ENCODE results near the genes ZXDB and AR.

GRCh38 chrX:56800591-56801204, 71.7 kb downstream of the NBDY start:
- PRO-cap: no peak
- RAMPAGE, long total RNA: no peak
- RRBS: no CpG with 5 or more reads among the region's 8 CpGs

DNA sequence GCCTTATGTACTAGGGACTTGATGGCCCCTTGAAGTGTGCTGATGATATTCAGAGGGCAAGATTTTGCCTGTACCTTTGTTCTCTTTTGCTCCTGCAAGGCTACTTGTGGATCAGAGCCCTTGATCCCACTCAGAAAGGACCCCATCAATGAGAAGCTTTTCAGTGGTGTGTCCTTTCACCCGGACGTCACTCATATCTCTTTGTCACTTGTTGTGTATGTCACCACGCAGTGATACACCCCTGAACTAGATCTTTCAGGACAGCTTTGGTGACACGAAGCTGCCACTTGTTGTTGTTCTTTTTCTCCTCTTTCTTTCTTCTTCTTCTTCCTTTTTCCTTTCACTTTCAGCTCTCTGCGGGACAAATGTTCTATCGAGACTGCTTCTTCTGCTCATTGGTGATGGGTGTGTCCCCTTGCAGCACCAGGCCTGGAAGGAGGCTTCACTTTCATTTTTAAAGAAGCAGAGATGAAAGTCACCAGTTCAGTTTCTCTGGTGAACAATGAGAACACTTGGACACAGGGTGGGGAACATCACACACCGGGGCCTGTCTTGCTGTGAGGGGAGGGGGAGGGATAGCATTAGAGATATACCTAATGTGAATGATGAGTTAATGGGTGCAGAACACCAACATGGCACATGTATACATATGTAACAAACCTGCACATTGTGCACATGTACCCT, 83.6 kb downstream of the NBDY start:
- PRO-cap: no peak
- RAMPAGE, long total RNA: no peak
- RRBS: 31% methylated on average over 2 of the region's 7 CpGs

DNA sequence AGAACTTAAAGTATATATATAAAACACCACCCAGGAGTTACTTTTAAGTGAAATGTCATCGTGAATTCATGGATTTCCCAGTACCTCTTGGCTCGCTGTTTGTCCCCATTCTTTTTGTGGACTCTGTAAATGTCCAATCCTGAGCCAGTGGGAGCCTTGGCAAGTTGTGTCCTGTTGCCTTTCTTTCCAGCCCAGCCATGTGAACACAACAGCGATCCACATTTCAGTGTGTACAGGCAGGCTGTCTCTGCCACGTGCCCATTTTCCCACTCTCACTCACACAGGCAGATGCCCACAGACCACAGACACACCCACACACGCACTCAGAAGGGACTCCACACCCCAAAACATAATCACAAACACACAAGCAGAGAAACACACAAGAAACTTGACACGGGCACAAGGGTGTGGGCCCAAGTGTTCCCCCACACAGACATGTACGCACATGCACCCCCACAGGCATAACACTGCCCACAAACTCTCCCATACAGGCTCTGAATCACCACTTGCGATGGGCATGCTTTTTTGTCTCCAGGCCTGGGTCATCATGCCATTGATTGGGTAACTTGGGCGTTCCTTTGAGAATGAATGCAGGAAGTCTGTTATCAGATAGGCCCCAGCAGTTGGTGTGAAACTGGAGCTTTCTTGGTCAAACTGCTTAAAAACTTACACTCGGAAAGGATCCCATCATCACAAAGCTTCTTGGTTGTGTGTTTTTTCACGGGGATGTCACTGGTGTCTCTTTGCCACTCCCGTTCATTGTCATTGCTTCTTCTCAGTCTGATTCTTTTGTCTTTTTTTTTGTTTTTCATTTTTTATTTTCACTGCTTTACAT, 84.3 kb downstream of the NBDY start:
- PRO-cap: no peak
- RAMPAGE, long total RNA: no peak
- RRBS: no CpG with 5 or more reads among the region's 12 CpGs

DNA sequence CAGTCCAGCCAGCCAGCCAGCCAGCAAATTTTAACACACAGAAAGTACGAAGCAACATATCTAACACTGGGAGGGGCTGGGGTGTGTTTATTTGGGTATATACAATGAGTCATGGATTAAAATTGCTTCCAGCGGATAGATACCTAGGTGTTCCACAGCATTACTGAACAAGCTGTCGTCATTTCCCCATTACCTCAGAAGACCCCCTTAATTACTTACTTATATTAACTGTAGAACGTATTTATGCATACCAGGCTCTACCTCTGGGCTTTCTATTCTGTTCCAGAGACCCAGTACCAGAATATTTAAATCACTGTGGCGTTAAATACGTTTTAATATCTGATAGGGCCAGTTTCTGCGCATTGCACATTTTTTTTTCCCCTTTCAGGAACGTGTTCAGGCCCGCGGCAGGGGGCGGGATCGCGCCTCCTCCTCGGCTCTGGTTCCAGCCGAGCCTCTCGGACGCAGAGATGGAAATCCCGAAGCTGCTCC, at the start of gene ZXDB:
ZXDB (plus strand) TSS at position 433 of the 492 bp plus-strand sequence.
- PRO-cap: no peak
- RAMPAGE, long total RNA: no peak
- RRBS: no CpG with 5 or more reads among the region's 18 CpGs

DNA sequence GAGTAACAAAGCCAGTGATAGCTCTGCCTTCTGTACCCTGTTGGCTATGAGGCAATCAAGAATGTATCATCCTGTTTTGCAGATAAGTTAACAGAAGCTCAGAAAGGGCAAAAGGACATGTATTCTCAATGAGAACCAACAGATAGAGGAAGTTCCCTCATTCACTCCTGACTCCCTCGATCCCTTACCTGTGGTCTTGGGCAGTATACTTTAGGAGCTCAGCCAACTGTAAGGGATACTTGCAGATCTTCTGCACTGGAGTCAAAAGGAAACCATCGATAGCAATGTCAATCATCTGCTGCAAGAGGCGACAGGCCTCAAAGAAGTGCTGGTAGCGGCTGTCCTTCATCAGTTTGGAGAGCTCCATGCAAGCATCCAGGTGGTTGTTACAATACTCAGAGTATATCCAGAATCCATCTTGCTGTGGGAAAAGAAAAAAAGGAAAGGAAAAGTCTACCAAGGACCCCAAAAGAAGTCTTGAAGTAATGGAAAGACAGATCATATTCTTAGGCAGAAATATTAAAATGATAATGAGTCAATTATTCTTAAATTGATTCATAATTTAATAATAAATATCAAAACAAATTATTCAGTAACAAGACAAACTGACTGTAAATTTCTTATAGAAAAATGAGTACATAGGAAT, 106.7 kb downstream of the ARHGEF9 start:
- PRO-cap: no peak
- RAMPAGE, long total RNA: no peak
- RRBS: no CpG with 5 or more reads among the region's 4 CpGs

- PRO-cap: no peak
- RAMPAGE, long total RNA: no peak
- RRBS: no CpG with 5 or more reads among the region's 6 CpGs
Observed at GRCh38 chrX:66013502-66014049, 26.3 kb downstream of the VSIG4 start.

- PRO-cap: no peak
- RAMPAGE, long total RNA: no peak
- RRBS: no CpG with 5 or more reads among the region's 3 CpGs
Observed at GRCh38 chrX:66633425-66633882, 5.4 kb downstream of the EDA2R start.

- PRO-cap: no peak
- RAMPAGE, long total RNA: no peak
- RRBS: 22% methylated on average over 22 of the region's 63 CpGs
Observed at GRCh38 chrX:67543571-67544715, at the start of gene AR. Gene AR, plus strand, starts transcription at chrX:67544021.

- PRO-cap: no peak
- RAMPAGE, long total RNA: no peak
- RRBS: no CpG with 5 or more reads among the region's 4 CpGs
Observed at GRCh38 chrX:67780558-67781364, 236.9 kb downstream of the AR start.

DNA sequence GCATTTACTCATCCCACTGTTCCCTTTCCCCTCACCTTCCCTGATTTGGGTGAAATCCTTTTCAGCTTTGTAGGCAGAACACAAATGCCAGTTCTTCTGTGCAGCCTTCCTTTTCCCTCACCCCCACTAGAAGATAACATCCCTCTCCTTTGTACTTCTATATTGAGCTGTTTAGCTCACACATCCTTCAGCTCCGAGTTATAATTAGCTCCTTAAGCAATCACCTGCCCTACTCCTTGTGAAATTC, 240.9 kb downstream of the AR start:
- PRO-cap: no peak
- RAMPAGE, long total RNA: no peak
- RRBS: no CpG with 5 or more reads among the region's 1 CpG

DNA sequence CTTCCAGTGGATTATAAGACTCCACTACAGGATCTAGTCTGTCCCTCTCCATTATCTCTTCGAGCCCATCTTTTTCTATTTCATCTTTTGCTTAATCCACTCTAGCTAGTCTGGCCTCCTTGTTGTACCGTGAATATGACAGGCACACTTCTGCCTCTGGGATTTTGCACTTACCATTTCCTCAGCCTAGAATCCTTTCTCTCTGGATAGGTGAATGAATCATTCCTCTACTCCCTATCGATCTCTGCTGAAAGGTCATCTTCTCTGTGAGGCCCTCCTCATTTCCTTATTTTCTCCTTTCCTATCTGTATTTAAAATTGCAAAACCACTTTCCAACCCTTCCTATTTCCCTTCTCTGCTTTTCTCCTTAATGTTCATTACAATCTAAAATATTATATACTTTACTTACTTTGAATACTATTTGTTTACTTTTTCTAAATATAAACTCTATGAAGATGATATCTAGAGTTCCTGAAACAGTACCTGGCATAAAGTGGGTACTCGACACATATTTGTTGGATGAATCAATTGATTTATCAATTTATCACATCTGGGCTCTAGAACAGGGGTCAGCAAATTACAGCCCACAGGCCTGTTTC, 338.5 kb downstream of the OPHN1 start:
- PRO-cap: no peak
- RAMPAGE, long total RNA: no peak
- RRBS: no CpG with 5 or more reads among the region's 4 CpGs

DNA sequence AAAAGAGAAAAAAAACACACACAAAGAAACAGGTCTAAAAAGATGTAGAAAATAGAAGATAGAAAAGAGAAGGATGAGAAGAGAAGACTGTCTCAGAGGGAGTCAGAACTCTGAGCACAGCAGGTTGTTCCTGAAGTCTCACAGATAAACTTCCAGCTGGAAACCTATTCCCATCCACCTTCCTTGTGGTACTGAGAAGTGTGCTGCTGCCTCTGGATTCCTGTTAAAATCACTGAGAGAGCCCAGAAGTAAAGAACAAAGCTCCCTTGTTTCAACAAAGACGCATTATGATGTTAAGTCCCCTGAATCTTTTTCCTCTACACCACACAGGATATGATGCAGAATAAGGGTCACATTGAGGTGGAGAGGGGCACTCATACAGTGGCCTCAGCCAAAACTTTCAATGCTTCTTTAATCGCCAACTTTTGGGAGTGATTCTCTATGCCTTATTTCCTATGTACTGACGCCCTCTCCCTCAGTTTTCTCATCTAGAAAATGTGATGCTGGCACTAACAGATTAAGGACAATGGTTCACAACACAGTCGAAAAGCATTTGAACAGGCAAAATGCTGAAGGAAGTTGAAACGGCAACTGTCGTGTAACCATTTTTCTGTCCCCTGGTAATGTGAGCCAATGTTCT, 320.9 kb downstream of the OPHN1 start:
- PRO-cap: no peak
- RAMPAGE, long total RNA: no peak
- RRBS: no CpG with 5 or more reads among the region's 6 CpGs

- PRO-cap: no peak
- RAMPAGE, long total RNA: no peak
- RRBS: no CpG with 5 or more reads among the region's 4 CpGs
Observed at GRCh38 chrX:68438412-68438943, 5.2 kb upstream of the OPHN1 start.

DNA sequence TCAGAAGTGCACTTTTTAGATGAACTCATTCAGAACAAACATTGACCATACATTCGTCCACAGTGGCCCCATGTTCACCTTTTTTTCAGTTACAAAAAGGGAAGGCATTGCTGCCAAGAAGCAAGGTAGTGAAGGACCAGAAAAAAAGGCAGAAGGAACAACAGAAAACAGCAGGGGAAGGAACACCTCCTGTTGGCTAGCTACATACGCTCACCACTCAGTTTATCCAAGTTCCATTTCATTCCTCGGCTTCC, 10.1 kb upstream of the YIPF6 start:
- PRO-cap: no peak
- RAMPAGE, long total RNA: no peak
- RRBS: no CpG with 5 or more reads among the region's 3 CpGs

GRCh38 chrX:68533934-68534745, 35.3 kb downstream of the YIPF6 start:
- PRO-cap: no peak
- RAMPAGE, long total RNA: no peak
- RRBS: no CpG with 5 or more reads among the region's 11 CpGs

DNA sequence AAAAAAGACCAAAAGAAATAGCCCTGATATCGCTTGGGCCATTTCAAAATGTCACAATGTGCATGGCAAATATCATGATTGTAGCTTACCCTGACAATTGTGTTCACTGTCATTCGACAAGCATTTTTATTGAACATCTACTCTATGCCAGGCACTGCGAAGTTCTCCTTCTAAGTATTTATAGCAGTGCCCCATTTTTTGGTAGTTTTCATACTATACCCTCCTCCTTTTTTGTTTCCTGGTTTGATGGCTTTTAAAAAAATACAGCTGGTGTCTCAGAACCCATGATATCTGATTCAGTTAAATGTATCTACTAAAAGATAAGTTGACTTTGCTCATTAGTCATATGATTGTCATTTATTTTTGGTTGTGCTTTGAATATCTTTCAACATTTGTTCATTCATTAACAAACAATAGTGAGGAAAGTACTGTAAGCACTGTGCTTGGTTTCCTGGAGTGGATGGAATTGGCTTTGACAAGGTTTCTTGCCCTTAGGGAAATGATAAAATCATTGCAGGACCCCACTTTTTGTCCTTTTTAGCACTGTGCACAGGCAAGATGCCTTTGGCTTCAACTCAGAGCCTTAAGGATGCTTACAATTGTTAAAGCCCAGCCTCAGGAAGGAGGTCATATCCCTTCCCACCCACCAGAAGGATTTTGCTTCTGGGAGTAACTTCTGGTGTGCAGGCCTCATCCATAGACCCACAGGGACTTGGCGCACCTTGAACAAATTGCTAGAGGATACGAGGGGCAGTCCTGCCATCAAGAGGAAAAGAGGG, 44.2 kb downstream of the STARD8 start:
- PRO-cap: no peak
- RAMPAGE, long total RNA: no peak
- RRBS: no CpG with 5 or more reads among the region's 5 CpGs

GRCh38 chrX:68700201-68700983, 52.9 kb downstream of the STARD8 start:
- PRO-cap: no peak
- RAMPAGE, long total RNA: no peak
- RRBS: no CpG with 5 or more reads among the region's 4 CpGs

DNA sequence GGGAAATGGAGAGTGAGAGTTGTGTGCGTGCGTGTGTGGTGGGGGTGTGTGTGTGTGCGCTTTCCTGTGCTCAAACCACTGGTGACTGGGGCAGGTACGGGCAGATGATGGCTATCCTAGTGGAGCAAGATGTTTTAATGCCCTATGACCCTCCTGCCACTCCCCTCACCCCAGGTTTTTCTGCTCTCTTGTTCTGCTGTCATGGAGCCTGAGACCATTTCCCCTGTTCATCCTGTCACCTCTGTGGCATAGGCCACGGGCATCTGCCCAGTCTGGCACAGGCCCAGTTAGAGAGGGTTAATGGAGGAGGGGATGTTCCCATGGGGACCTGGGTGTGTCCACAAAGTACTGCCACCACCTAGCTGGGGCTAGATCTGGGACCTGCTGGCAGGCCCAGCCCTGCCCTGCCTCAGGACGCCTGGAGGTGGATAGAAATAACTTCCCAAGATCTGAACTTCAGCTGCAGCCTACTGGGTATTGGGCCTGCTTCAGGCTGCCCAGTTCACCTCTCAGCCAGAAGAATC, 13.4 kb downstream of the EFNB1 start:
- PRO-cap: no peak
- RAMPAGE, long total RNA: no peak
- RRBS: no CpG with 5 or more reads among the region's 6 CpGs

- PRO-cap: no peak
- RAMPAGE, long total RNA: no peak
- RRBS: no CpG with 5 or more reads among the region's 8 CpGs
Observed at GRCh38 chrX:68848283-68849032, 19.6 kb downstream of the EFNB1 start.

DNA sequence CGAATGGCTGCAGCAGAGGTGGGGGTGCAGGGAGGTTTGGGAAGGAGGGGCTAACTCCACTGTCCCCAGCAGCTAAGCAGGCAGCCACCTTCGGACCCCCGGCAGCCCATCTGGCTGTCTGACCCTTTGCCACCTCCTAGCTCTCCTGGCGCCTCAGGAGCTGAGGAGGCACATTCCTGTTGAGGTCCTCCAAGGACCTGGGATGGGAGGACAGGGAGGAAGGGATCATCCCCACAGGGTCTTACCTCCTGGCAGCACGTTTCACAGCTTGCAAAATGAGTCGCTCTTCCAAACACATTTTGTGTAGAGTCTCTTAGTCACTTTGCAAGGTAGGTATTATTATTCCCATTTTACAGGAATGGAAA, 68.9 kb downstream of the EFNB1 start:
- PRO-cap: no peak
- RAMPAGE, long total RNA: no peak
- RRBS: no CpG with 5 or more reads among the region's 6 CpGs